Peritoneum (tissue), 1 donor: ENCODE measurements around the genes CPT2 and MAGOH.

- PRO-cap, result no peak
Measured at GRCh38 chr1:51955621-51956194, 34.8 kb downstream of the RAB3B start.

- PRO-cap, result unidirectional peak, plus-strand start at chr1:52365743
Measured at GRCh38 chr1:52365317-52365969, 562 bp downstream of the CC2D1B start.

- PRO-cap, result no peak
Measured at GRCh38 chr1:52636487-52637477, 3.8 kb downstream of the SHISAL2A start.

GRCh38 chr1:52814213-52814894 lies 28.2 kb upstream of the ZYG11A start:
- PRO-cap, result no peak

DNA sequence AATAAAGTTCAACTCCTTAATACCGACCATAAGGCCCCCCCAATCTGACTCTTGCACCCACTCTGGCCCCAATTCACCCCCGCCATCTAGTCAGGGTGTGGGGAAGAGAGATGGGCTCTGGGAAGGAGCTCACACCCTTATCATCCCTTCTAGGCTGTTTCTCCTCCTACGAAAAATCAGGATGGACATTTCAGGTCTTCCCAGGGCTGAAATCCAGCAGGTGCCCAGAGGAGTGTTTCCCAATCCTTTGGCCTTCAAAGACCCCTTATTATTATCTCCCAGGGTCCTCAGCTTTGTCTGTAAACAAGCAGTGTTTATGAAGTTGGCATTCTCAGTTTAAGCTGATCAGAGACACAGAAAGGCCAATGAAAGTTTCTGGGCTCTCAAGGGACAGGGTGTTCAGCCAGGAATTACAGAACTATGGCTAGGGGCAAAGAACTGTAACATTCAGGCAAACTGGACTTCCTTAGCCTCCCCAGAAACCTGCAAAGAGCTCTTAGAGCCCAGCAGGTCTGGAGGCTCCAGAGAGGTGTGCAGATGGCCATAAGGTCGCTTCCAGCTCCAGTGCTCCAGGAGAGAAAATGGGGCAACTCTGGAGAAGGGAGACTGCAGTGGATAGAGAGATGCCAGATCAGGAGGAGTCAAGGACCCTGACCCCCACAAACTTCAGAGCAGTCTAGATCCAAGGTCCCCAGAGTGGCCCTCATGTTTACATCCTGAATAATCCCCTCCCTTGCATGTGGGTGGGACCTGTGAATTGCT lies 6.4 kb downstream of the ECHDC2 start:
- PRO-cap, result no peak

GRCh38 chr1:53084363-53085180 lies 22.6 kb downstream of the PODN start:
- PRO-cap, result no peak

GRCh38 chr1:53182184-53182712 lies 14.4 kb upstream of the CPT2 start:
- PRO-cap, result no peak

GRCh38 chr1:53196472-53196961 lies at the start of gene CPT2:
Gene CPT2 (plus strand): TSS chr1:53196824.
- PRO-cap, result unidirectional peak, plus-strand start at chr1:53196800

DNA sequence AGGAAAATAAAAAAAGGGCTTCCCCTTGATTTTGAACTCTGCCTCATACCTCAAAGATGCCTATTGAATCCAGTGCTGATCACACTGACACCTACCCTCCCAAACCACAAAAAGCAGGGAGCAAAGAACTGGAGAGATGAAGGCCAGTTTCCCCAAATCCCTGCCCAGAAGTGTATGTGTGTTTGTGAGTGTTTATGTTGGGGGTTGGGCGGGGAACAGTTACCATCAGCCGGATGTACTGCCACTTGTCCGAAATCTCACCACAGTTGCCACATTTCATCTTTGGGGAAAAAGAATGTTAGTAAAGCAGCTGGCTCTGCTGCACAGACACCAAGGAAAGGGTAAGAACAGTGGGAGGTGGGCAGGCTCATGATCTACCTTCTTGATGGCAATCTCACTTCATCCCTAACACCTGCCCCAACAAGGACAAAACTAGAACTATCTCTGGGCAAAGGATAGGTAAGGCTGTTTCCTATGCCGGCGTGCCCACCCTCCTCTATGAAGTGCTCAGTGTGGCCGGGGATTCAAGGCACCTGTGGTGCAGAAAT lies 1.7 kb downstream of the CZIB start:
- PRO-cap, result no peak

- PRO-cap, result bidirectional peak, plus-strand start at chr1:53238593, minus-strand start at chr1:53238518
Measured at GRCh38 chr1:53238396-53239245, at the start of gene MAGOH. Gene MAGOH (minus strand): TSS chr1:53238518.

- PRO-cap, result no peak
Measured at GRCh38 chr1:53294514-53295018, 33.3 kb downstream of the LRP8 start.

DNA sequence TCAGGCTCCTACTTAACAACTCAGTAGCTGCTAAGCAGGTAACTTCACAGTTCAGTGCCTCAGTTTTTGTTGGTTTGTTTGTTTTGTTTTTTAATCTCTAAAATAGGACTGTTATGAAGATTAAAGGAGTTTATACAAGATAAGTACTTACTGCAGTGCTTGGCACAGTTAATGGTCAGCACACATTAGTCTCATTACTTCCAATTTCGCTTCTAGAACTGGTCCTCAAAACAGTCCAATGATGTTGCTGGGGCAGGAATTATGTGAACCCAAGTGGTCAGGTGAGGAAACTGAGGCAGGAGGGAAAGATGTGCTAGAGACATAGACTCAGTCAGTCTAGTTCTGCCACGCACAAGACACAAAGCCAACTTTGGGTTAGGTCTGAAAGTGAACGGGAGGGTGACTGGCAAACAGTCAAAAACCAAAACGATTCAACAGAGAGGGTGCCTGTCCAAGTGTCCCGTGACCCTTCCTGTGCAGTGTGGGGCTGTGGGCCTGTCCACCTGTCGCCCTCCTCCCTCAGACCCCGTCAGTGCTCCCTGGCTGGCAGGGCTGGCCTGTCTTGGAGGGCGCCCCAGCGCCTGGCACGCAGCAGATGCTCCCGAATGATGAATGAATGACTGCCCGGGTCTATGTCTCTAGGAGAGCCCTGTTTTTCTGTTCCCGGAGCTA lies 2.5 kb downstream of the LRP8 start:
- PRO-cap, result no peak

- PRO-cap, result no peak
Measured at GRCh38 chr1:53413001-53414148, 45.8 kb upstream of the DMRTB1 start.

GRCh38 chr1:53765654-53766167 lies 26.7 kb upstream of the GLIS1 start:
- PRO-cap, result no peak

DNA sequence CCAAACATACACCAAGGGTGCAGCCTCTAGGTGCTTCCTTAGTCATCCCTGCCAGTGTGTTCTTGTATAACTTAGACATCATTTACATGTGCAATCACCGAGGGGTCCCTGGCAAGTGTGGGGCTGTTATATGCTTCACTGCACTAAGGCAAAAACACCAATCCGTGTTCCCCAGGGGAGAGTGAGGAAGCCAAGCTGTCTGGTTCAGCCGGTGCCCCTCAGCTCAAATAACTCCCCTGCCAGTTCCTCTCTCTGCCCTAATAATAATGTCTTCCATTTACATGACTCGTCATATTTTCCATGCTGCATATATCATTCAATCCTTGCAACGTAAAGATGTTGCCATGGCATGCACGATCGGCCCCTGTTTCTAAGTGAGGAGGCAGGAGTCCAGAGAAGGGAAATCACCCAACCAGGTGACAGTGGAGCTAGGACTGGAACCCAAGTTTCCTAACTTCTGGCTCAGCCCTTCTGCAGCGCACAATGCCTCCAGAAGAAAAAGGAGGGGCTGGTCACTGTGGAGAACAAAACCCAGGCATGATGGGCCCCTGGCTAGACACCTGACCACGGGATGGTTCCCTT lies 24.5 kb upstream of the NDC1 start:
- PRO-cap, result no peak

GRCh38 chr1:53982057-53983303 lies 35.5 kb downstream of the LDLRAD1 start:
- PRO-cap, result no peak

DNA sequence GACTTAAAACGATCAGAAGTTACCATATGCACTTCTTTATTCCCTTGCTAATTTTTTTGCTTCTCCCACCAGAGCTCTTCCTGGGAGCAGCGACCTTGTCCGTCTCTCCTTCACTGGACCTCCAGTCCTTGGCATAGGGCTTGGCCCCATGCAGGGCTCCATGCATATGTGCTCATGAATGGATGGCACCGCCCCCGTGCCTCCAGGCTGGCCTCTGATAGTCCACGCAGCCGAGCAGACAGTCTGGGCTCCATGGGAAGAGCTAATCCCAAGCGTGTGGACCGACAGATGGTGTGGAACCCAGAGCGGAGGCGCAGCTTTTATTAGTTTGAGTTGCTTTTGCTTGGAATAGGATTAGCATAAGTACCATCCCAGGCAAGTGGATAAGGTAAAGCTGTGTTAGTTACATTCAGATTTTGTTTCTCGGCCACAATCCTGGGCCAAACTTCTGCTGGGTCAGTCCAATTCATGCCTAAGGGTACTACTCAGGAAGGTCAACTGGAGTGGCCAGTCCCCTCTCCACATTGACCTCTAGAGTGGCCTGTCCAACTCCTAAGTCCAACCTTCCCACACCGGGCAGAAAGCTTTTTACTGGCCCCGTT lies 41.7 kb downstream of the CDCP2 start:
- PRO-cap, result no peak

GRCh38 chr1:54226282-54227038 lies 26.5 kb downstream of the MRPL37 start:
- PRO-cap, result no peak

DNA sequence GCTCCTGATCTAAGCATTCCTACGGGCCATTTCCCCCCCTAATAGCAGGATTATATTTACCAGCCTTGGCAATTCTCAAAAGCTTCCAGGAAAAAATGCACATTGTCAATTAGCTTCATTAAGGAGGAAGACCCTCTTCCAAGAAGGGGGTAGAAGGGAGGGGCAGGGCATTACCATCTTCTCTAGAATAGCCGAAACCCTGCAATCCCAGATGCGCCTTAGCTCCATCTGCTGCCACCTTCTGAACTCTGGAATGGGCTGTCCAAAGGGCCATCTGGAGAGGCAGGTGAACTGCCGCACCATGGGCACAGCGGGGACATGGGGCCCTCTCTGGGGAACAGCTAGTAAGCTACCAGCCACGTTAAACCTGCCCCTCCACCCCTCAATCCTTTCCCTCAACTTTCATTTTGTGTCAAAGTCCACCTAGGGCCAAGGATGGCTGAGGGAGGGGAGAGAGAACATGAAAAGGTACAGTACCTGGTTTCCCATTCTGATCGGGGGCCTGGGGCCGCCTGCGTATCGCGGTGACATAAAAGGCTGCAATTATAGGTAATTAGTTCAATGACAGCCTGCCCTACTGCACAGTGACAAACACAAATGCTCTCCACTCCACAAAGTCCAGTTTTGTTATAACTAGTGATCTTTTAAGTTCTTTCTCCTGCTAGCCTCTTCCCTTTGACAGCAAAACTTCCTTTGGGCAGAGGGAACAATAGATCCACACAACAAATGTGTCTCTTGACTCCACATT lies 56.9 kb downstream of the MRPL37 start:
- PRO-cap, result no peak

GRCh38 chr1:54278268-54278513 lies 78.2 kb downstream of the MRPL37 start:
- PRO-cap, result no peak